LHCN-M2 (cell line): ENCODE data around the gene RHOG.

GRCh38 chr11:2887037-2887519, 1.5 kb upstream of the CDKN1C start:
- RAMPAGE, long total RNA, result no peak

DNA sequence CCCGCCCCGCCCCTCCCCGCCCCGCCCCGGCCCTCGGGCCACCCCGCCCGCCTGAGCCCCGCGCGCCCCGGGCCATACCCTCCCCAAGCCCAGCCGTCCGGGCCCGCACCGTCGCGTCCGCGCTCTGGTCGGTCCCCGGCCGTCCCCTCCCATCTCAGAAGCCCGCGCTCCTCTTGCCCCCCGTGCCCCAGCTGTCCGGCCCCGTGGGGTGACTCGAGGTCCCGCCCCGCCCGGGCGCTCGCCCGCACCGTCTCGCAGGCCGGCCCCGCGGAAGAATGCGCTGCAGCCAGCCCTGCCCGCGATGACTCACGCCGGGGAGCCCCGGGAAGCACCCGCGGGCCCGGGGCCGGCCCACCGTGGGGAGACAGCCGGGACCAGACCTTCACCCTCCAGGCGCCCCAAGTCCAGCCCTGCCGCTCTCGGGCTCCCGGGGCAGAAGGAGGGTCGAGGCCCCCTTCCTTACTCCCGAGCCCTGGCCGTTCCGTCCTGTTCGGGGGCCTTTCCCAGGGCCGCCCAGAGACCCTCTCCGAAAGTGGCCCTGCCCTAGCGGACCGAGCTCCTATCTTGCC, 325 bp upstream of the PHLDA2 start:
- RAMPAGE, long total RNA, result no peak

DNA sequence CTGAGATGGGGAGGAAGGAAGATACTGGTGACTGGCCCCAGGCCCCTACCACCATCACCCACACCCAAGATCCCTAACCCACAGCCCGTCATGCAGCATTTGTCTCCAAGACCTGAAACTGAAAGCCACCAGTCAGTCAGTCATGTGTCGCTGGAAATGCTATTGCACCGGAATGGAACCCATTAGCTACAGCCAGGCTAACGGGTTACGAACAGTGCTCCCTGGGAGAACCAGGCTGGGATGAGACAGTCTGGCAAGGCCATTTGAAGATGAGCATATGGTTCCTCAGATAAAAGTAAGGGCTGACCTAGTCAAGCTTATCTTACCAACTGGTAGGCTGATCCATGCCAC, 28.5 kb downstream of the NAP1L4 start:
- RAMPAGE, long total RNA, result no peak

- RAMPAGE, long total RNA, result no peak
Measured at GRCh38 chr11:2992641-2993300, 642 bp upstream of the NAP1L4 start.

- RAMPAGE, long total RNA, result no peak
Measured at GRCh38 chr11:3021967-3022265, 29.8 kb upstream of the NAP1L4 start.

DNA sequence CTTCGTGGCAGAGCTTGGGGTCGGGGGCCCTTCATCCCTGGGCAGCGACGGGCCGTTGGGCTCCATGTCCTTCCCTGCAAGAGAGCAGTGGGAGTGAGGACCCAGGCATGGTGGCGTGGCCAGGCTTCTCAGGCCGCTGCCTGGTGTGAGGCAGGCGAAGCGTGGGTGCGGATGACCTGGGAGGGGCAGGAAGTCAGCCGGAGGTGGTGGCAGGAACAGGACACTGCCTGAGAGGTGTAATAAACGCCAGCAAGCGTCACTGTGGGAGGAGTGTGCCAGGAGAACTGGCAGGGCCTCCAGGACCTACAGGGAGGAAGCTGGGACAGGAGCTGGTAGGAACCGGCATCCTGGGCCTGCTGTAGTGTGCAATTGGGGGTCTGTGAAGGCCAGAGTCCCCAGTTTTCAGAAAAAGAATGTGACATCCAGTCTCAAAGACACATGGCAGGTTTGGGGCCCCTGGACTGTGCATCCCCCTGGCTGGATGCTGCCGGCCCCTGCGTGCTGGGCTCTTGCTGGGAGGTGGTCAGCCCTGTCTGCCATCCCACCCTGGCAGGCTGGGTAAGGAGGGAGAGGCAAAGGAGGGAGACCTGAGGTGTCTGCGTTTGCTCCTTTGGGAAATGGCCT, 38.5 kb downstream of the OSBPL5 start:
- RAMPAGE, long total RNA, result no peak

- RAMPAGE, long total RNA, result no peak
Measured at GRCh38 chr11:3143411-3143907, 21.7 kb downstream of the OSBPL5 start.

GRCh38 chr11:3153265-3153886, 11.7 kb downstream of the OSBPL5 start:
- RAMPAGE, long total RNA, result no peak

DNA sequence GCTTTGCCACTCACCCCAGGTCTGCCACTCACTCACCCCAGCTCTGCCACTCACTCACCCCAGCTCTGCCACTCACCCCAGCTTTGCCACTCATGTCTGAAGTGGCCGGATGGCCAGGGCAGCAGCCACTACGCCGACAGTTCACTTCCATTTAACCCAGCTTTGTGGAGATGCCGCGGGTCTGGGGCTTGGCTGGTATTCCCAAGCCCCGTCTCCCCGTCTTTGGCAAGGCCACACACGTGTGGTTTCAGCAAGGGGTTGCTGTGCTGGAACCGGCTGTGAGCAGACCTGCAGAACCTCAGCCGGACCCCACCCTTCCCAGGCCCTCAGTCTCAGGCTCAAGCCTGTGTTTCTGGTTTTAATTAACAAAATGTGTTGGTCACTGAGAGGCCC, 9.5 kb downstream of the OSBPL5 start:
- RAMPAGE, long total RNA, result no peak

DNA sequence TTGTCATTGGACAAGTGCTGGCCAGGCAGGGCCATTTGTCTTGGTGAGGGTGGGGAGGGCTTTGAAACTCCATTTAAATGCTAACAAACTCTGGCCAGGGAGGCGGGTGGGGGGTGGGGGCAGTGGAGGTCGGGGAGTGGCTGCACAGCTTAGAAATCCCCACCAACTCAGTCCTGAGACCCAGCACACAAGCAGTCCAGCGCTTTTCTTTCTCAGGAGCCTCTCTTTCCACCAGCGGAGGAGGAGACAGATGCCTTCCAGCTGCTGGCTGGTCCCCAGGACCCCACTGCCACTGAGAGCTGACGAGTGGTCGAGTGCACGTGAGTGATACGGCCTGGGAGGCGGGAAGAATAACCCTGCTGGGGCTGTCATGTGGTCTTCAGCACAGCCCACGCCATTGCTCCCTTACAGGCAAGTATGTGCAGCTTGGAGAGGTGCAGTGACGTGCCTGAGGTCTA, 24.2 kb upstream of the OSBPL5 start:
- RAMPAGE, long total RNA, result no peak

GRCh38 chr11:3422119-3422558, 43.2 kb upstream of the ZNF195 start:
- RAMPAGE, long total RNA, result no peak

DNA sequence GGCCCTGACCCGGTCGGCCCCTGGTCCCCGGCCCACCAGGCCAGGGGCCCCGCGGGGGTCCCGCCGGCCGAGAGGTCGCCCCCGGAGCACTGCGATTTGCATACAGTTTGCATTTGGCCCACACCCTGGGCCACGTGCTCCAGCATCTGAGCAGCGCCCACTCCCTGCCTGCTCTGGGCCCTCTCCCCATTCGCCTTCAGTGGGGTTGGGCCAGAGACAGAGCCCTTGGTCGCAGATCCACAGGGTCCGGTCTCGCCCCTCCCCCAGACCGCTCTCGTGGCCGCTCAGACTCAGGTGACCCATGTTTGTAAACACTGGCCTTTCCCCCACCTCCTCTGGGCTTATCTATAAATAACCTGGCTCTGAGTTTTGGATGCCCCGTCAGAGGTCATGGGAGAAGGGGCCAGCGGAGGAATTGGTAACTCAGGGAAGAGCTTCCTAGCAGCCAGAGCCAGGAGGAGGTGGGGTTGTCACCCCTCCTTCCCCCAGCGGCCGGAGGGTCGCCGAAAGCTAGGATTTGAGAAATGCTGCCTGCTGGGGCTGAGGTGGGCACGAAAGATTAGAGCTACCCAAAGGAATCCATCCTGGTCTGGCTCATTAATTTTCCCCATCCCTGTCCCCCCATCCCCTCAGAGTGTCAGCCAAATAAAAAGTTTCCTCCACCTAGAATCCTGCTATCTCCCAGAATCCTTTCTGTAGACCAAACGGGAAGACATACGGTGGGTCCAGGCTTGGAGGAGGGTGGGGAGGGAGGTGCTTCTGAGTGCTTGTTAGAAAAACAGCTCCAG, 881 bp upstream of the ART5 start:
- RAMPAGE, long total RNA, result no peak

GRCh38 chr11:3671536-3671793, 281 bp upstream of the CHRNA10 start:
- RAMPAGE, long total RNA, result no peak

DNA sequence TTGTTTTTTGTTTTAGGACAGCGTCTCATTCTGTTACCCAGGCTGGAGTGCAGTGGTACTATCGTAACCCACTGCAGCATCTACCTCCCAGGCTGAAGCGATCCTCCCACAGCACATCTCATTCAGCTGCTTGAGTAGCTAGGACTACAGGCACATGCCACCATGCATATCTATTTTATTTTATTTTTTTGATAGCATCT, 46.8 kb downstream of the NUP98 start:
- RAMPAGE, long total RNA, result no peak

DNA sequence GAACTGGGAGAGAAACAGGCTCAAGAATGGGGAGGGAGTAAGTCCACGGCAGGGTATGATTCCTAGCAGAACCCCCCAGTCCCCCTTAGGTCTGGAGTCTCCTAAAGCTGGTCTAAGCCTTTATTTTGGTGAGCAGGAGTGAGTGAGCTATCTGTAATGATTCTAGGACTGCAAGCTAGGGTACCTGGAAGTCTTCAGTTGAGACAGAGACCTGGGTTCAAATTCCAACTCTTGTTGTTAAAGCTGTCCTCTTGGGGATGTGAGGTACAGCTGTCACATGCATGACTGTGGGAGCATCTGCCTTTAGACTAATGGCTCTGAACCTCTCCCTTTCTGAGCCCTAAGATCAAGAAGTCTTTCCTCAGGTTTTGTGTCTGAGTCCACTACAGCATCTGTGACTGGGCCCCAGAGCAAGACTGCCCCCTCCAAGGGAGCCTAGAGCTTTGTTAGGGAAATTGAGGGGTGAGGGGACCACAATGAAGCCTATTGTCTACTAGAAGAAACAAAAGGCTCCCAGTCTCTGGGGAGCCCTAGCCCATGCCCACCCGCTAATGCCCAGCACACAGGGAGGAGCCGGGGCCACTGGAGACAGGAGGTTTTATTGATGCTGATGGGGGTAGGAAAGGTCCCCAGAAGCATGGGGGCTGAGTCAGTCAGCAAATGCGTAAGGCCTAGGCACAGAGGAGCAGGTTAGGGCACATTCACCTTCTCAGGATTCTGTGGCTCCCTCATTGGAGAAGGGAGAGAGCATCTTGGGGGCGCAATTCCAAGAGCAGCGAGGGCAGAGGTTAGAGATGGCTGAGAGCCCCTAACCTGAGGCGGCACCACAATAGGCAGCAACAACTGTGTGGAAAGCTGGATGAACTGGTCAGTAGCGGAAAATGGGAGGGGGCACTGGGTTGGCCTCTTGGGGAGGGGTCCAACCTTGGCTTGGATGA, 14.1 kb downstream of the RHOG start:
- RAMPAGE, long total RNA, result no peak

DNA sequence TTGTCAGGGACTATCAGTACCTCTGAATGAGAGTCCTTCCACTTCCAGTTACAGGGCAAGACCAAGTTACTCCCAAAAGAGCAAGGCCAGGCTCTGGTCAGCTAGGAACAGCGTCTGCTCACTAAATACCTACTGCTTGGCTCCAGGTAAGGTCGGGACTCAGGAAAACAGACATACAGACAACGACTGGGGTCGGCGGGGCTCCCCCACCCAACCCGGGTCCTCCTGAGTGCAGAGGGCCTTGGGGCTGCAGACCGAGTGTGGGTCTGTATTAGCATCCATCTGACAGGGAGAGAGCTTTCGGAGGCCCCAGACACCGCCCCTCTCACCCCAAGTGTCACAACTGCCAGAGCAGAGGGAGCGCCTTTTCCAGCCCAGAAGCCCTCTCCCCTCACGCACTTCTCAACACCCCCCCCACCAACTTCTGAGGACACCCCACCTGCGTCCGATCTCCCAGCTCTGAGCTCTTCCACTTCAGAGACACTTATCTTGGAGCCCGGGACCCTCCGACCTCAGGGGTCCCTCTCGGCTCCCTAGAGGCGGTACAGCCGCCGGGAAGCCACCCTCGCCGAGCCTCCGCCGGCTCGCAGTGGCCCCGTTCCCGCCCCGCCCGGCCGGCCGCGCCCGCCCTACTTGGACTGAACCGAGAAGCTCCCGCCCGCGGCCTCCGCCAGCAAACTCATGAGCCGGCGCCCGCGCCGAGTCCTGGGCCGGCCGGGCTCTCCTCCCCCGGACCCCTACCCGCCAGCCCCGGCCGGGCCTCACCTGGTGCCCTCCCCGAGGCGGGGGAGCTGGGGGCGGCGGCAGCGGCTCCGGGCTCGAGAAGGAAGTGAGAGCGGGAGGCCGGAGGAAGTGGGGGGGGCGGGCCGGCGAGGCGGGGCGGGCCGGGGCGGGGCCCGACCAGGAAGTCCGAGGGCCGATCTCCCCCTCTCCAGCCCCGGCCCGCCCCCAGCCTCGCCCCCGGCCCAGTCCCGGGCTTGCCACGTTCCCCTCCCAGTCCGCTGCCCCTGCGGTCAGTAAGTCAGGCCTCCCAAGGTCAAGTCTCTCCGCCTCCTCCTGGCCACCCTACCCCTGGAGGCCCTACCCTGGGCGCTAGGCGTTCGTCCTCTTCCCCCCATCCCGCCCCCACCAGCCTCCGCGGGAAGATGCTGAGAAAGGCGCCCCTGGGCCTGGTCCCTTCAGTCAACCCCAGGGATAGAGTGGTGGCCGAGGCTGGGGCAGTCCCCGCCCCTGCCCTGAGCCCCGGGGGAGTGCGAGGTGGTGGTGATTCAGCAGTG, at the start of gene RHOG:
Gene RHOG (minus strand): TSS at position 831 of the 1,277 bp plus-strand sequence.
- RAMPAGE, long total RNA, result no peak

- RAMPAGE, long total RNA, result no peak
Measured at GRCh38 chr11:3905412-3906162, 50.1 kb downstream of the STIM1 start.

- RAMPAGE, long total RNA, result no peak
Measured at GRCh38 chr11:3931052-3931895, 75.8 kb downstream of the STIM1 start.

DNA sequence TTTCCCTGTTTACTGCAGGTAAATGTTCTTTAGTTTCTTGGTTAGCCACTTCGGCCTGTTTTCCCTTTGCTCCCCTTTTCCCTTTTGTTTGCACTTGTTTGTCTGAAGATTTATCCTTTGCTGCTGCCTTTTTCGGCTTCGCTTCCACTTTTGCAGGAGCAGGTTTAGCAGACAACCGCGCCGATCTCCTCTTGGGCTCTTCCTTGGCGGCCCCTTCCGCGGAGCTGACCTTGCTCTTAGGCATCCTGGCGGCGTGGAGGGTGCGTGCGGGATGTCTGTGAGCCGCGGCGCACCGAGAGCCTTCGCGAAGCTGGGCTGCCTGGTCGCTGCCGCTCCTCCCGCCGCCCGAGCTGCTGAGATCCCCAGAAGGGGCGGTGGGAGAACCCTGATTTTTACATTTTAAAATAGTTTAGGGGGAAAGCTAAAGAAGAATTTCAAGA, 105.4 kb upstream of the RRM1 start:
- RAMPAGE, long total RNA, result no peak

DNA sequence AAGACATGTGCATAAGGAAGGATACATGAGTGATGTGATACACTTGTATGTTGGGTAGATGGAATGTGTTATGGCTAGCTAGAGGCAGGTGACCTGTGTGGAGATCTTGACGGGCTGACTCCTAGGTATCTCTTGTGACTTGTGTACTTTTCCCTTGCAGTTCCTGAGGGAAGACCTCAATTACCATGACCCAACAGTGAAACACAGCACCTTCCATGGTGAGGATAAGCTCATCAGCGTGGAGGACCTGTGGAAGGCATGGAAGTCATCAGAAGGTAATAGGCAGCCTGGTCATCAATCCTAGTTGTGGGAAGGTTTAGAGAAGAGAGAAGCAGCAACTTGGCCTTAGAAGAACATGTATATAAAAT, 70.9 kb upstream of the RRM1 start:
- RAMPAGE, long total RNA, result no peak